Mammary epithelial cell (primary cell): ENCODE results near the gene SEC22A.

GRCh38 chr3:122513842-122514308 is 864 bp downstream of the KPNA1 start:
- CAGE, long polyA plus RNA = no peak
- RRBS = 3% methylated on average over 3 of the region's 26 CpGs

DNA sequence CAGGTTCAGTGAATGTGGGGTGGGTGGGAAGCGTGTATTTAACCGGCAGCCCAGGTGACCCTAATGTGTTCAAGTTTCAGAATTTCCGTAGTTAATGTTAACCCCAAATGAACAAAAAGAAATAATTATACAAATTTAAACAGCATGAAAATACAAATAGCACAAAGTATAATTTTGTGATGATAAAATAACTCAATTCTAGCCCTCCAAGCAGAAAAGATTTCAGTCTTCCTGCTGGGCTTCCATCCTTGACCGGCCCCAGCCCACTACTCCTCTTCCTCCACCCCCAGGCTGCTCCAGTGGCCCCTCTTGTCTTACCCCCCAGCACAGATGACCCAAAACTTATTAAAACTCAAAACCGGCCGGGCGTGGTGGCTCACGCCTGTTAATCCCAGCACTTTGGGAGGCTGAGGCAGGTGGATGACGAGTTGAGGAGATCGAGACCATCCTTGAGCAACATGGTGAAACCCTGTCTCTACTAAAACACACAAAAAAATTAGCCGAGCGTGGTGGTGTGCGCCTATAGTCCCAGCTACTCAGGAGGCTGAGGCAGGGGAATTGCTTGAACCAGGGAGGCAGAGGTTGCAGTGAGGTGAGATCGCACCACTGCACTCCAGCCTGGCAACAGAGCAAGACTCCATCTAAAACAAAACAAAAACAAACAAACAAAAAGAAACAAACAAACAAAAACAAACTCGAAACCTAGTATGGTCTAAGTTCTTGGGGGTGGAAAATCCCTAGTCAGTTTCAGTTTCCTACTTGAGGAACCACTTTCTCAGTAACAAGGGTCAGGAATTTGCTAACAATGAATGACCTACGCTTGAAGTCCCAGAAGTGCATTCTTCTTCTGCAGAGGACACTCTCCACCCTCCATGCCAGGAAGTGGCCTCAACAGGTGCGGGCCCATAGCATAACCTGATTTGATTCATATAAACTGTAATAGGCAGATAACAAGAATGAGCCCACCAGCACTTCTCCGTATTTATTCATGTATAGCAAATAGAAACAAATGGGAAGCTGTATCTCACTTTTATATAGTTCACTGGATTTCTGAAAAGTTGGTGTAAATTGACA is 2.1 kb downstream of the PARP14 start:
- CAGE, long polyA plus RNA = no peak
- RRBS = no CpG with 5 or more reads among the region's 18 CpGs

- CAGE, long polyA plus RNA = no peak
- RRBS = no CpG with 5 or more reads among the region's 6 CpGs
Observed at GRCh38 chr3:122688600-122689068, 8.0 kb downstream of the PARP14 start.

GRCh38 chr3:122698261-122698722 is 17.7 kb downstream of the PARP14 start:
- CAGE, long polyA plus RNA = no peak
- RRBS = no CpG with 5 or more reads among the region's 2 CpGs

DNA sequence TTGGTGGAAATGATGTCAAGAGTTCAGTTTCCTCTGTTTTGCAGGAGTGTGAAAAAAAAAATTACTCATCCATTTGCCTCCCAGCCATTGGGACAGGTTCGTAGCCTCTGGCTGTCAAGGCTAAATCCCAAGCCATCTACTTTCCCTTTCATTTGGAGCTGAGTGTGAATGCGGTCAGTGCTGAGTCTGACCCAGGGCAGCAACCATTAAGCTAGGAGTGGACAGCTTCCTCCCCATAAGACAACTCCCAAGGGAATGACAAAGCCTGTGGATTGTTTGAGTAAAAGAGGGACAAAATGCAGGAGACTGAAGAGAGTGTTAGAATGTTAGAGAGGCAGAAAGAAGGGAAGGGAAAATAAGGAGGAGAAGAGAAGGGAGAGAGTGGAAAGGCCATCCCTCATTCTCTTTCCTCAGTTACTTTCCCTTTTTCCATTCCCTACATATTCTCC is 33.7 kb downstream of the PARP14 start:
- CAGE, long polyA plus RNA = no peak
- RRBS = no CpG with 5 or more reads among the region's 2 CpGs

DNA sequence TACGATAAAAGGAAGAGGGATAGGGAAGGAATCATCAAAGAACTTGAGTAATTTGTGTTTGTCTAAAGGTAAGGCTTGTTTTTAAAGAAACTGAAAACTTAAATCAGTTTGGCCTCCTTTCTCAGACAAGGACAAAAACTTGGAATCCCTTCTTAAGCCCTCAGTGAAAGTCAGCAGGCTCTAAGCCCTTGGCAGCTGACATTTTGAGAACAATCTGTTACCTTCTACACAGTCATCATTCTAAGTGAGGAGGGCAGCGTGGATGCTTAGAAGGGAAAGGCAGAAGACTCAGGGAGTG is 10.9 kb downstream of the HSPBAP1 start:
- CAGE, long polyA plus RNA = no peak
- RRBS = no CpG with 5 or more reads among the region's 2 CpGs

GRCh38 chr3:122880660-122881190 is 85.9 kb downstream of the SLC49A4 start:
- CAGE, long polyA plus RNA = no peak
- RRBS = no CpG with 5 or more reads among the region's 4 CpGs

GRCh38 chr3:123053090-123053674 is 13.6 kb upstream of the PDIA5 start:
- CAGE, long polyA plus RNA = no peak
- RRBS = no CpG with 5 or more reads among the region's 2 CpGs

DNA sequence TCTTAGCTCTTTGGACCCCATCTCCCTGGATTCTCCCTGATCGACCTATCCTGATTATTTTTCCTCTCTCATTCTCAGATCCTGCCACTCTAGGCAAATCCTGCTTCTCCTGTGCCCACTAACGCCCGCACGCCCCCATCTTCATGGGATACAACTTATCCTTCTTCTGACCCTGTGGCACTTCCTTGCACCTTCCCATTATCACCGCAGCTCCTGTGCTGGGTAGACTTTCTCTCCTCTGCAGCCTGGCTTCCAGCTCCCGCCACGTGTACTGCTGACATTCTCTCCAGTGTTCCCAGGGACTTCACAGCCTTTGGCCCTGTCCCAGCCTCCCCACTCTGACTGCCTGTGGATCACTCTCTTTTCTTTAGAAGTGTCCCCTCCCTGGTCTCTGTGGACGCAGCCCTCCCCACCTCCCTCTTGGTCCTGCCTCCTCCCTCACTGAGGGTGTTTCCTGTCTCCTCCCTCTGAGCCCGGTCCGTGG is 17.3 kb downstream of the PDIA5 start:
- CAGE, long polyA plus RNA = no peak
- RRBS = no CpG with 5 or more reads among the region's 10 CpGs

DNA sequence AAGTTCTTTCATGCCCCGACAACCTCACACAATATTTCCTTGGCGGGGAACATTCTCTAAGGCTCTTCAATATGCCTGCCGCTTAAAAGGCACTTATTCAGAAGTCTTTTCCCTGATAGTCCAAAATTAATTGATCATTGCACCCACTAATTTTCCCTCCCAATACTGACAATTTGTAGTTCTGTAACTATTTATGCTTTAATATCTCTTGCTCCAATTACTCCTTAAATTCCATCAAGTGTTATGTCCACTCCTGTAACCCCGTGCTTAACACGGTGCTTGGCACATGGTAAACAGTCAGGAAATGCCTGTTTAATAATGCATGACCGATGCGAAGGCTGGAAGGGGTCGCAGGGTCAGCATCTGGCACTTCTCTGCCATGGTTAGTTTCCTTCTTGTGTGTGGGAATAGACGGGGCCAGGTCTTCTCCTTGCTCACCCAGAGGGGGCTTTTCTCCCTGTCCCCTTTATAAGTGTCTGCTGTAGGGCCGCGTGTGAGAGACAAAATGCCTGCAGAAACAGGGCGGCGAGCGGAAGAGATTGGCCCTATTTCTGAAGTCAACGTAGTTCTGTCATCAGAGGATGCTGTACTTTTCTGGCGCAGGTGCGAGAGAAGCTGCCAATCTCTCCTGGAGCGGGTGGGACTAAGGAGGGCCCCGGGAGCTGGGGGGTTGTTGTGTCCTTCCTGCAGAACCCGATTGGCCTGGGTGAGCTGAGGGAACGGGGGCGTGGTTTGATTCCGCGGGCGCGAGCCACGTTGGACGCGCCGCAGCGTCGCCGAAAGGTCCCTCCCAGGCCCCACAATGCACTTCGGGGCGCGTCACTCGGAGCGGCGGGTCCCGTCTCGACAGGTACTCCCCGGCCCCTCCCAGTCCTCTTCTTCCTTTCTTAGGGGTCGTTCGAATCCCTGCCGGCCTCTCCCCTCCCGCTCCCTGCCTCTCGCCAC is at the start of gene SEC22A:
Gene SEC22A (plus strand): TSS at position 807 of the 945 bp plus-strand sequence.
- CAGE, long polyA plus RNA = no peak
- RRBS = no CpG with 5 or more reads among the region's 47 CpGs

- CAGE, long polyA plus RNA = no peak
- RRBS = no CpG with 5 or more reads among the region's 12 CpGs
Observed at GRCh38 chr3:123284231-123284631, 82.5 kb downstream of the SEC22A start.

- CAGE, long polyA plus RNA = no peak
- RRBS = no CpG with 5 or more reads among the region's 13 CpGs
Observed at GRCh38 chr3:123373419-123374071, 75.3 kb downstream of the ADCY5 start.

DNA sequence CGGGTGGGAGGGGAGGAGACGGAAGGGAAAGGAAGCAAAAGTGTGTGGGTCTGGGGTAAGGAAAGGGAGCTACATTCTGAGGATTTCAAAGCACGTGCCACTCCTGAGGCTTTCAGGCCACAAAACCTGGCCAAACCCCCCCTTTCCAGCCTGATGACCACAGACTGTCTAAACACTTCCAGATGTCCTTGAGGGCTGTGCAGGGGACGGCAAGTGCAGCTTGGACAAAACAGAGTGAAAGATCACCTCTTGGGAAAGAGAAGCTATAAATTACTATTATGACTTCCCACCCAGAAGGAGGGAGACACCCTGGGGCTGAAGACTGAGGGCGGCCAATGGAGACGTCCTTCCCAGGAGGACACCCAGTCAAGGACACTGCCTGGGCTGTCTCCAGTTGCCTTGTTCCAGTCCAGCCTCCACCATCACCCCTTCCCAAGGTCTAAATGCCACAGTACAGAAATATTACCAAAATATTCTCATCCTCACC is 57.7 kb downstream of the ADCY5 start:
- CAGE, long polyA plus RNA = no peak
- RRBS = no CpG with 5 or more reads among the region's 6 CpGs

DNA sequence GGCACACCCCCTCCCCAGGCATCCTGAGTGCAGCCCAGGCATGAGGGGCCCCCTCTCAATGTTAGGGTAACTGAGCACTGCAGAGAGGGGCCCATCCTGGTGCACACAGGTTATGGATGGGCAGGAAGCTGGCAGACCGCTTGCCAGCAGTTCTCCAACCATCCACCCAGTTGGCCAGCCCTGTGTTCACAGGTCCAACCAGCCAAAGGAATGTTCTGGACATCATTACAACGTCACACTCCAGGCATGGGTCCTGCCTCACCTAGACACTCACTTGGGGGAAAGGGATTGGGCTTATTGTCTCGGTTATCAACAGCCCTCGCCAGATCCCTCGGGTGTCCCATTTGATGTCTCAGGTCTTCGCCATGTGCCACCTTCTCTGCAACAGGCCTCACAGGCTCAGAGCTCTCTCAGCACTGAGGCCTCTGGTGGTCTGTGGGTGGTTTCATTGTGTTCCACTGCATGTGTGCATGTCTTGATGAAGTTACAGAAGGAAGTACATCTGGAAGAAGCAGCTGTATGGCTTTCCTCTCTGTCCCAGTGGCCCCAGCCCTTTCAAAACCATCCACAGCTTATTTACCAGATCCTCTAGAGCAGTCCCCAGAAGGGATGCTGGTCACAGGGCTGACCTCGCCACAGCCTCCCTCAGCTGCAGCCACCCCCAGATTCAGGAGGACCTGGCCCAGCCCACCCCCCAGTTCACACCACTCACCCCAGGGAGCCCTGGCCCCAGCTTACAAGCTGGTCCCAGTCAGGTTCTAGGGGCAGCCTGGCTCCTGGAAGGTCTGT is 23.7 kb downstream of the ADCY5 start:
- CAGE, long polyA plus RNA = no peak
- RRBS = no CpG with 5 or more reads among the region's 7 CpGs

- CAGE, long polyA plus RNA = no peak
- RRBS = no CpG with 5 or more reads among the region's 5 CpGs
Observed at GRCh38 chr3:123582236-123582707, 2.6 kb downstream of the HACD2 start.

- CAGE, long polyA plus RNA = no peak
- RRBS = no CpG with 5 or more reads among the region's 6 CpGs
Observed at GRCh38 chr3:123641581-123642014, 56.7 kb upstream of the HACD2 start.

GRCh38 chr3:123658089-123658624 is 73.3 kb upstream of the HACD2 start:
- CAGE, long polyA plus RNA = no peak

- CAGE, long polyA plus RNA = no peak
- RRBS = no CpG with 5 or more reads among the region's 5 CpGs
Observed at GRCh38 chr3:123658712-123659571, 74.1 kb upstream of the HACD2 start.

GRCh38 chr3:123659616-123660159 is 74.8 kb upstream of the HACD2 start:
- CAGE, long polyA plus RNA = no peak
- RRBS = no CpG with 5 or more reads among the region's 3 CpGs

DNA sequence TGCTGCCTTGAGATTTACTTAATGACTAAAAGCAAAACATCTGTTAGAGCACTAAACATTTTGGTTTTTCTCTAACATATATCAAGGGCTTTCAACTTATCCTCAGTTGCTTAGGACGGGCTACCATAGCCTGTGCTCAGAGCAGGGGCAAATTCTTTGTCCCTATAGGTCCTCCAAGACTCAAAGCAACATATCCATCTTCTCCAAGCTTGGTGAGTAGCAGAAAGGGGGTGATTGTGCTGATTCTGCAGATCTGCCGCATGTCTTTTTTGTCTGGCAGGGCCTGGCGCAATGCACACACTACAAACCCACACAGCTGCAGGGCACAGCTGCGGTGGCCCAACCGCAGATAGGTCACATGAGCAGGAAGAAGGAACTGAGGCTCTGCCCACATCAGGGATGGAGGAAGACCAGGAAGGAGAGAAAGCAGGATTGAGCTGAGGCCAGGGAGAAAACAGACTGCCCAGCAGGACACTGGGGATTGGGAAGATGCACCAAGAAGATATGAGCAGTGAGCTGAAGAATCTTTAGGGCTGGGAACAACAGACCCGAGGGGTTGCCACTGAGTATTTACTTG is 126.9 kb downstream of the MYLK start:
- CAGE, long polyA plus RNA = no peak
- RRBS = no CpG with 5 or more reads among the region's 6 CpGs